Epidermal melanocyte (primary cell): ENCODE results near the gene GPR75.

- RRBS: no CpG with 5 or more reads among the region's 12 CpGs
These were observed 312 bp upstream of the CHAC2 start for GRCh38 chr2:53767271-53767713.

GRCh38 chr2:53859597-53860507, at the start of gene GPR75:
Gene GPR75, minus strand, starts transcription at chr2:53859967.
- RRBS: 37% methylated on average over 53 of the region's 73 CpGs

DNA sequence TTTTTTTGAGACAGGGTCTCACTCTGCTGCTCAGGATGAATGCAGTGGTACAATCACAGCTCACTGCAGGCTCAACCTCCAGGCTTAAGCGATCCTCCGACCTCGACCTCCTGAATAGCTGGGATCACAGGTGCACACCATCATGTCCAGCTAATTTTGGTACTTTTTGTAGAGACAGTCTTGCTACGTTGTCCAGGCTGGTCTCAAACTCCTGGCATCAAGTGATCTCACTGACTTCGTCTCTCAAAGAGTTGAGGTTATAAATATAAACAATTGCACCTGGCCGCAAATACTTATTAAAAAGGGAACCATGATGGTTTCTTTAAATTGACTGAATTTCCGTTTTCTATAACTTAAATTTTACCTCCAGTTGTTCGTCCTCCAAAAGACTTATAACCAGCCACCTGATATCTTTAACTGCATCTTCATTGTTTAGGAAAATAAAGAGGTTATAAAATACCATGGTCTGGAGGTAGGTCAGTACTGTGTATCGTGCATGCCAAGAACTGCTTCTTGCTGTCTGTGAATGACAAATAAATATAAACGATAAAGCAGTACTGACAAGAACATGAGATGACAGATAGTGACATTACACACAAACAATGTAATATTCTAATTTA, 14.3 kb upstream of the GPR75 start:
- RRBS: no CpG with 5 or more reads among the region's 10 CpGs

- RRBS: 3% methylated on average over 7 of the region's 34 CpGs
These were observed 815 bp downstream of the PSME4 start for GRCh38 chr2:53969776-53970579.

- RRBS: no CpG with 5 or more reads among the region's 5 CpGs
These were observed 12.2 kb downstream of the ACYP2 start for GRCh38 chr2:53982986-53983582.

DNA sequence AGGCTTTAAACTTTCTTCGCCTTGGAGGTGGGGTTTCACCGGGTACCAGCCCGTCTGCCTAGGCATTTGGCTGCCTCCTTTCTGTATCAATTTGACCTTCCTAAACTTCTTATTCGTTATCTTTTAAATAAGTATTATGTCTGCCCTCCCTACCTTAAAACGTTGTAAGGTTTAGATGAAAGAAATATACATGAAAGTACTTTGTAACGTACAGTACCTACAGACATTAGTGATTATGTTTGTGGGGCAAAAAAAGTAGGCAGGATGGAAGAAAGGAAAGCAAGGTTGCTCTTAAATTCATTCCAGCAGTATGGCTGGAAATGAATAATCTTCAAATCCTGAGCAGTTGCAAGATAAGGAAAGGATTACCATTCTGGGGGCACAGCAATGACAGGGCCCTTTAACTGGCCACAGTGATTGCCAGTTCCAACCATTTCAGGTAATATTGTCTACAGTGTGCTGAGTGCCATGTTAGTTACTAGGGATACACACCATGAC, 31.3 kb downstream of the TSPYL6 start:
- RRBS: no CpG with 5 or more reads among the region's 6 CpGs

- RRBS: no CpG with 5 or more reads among the region's 8 CpGs
These were observed 29.4 kb downstream of the C2orf73 start for GRCh38 chr2:54359929-54360571.

GRCh38 chr2:54549483-54550622, 93.7 kb downstream of the SPTBN1 start:
- RRBS: no CpG with 5 or more reads among the region's 7 CpGs

GRCh38 chr2:54558122-54558933, 102.2 kb downstream of the SPTBN1 start:
- RRBS: 3% methylated on average over 25 of the region's 63 CpGs

GRCh38 chr2:54570727-54571568, 114.8 kb downstream of the SPTBN1 start:
- RRBS: no CpG with 5 or more reads among the region's 12 CpGs

DNA sequence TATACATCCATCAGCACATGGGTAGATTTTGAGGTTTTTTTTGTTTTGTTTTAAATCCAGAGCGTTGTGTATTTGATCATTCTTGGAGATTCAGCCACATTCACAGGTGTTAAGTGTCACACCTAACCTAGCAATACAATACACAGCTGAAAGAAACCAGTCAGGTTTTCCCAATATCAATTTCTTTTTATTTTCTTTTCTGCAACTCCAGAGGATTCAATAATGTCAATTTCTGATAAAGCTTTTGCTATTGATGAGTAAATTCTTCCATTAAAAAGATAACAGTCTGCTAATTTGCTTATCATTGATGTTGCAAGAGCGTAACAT, 119.0 kb downstream of the SPTBN1 start:
- RRBS: no CpG with 5 or more reads among the region's 2 CpGs

- RRBS: no CpG with 5 or more reads among the region's 3 CpGs
These were observed 122.2 kb upstream of the EML6 start for GRCh38 chr2:54601106-54601910.

- RRBS: no CpG with 5 or more reads among the region's 13 CpGs
These were observed 118.5 kb upstream of the EML6 start for GRCh38 chr2:54604734-54605593.

GRCh38 chr2:54620607-54621233, 102.7 kb upstream of the EML6 start:
- RRBS: no CpG with 5 or more reads among the region's 5 CpGs

DNA sequence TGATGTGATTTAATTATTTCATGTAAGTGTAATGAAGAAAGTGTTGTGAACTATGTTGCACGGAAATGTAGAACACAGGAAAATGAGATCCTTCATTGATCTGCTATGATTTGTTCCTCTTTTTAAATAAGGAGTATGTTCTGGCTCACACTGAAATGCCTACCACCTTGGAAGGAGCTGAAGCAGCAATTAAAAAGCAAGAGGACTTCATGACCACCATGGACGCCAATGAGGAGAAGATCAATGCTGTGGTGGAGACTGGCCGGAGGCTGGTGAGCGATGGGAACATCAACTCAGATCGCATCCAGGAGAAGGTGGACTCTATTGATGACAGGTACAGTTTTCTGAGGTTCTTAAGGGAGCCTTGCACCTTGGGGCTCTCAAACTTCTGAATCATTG, 91.0 kb upstream of the EML6 start:
- RRBS: no CpG with 5 or more reads among the region's 5 CpGs

DNA sequence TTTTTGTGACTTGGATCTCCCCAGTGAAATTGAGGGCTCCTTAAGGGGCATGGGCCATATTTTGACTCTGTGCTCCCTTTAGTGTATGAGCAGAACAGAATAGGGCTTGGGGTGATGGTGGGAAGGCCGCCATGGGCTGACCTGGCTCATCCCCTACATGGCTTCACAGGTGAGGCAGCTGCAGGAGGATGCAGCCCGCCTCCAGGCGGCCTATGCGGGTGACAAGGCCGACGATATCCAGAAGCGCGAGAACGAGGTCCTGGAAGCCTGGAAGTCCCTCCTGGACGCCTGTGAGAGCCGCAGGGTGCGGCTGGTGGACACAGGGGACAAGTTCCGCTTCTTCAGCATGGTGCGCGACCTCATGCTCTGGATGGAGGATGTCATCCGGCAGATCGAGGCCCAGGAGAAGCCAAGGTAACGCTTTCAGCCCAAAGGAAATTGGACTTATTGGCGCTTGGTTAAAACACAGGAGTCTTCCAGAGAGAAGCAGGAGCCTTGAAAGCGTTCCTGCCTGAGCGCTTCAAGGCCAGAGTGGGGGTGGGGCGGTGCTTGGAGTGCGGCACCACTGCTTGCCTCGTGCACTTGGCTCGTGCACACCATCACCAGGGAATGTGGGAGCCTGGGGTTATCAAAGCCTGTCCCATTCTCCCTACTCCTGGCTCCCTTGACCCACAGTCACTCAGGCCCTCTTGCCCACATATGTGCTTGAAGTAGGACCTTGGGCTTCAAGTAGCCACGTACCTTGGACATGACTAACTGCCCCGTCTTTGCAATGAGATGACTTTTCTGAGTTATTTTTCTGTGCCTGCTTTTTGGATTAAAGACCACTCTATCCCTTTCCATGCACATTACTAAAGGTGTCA, 69.8 kb upstream of the EML6 start:
- RRBS: no CpG with 5 or more reads among the region's 27 CpGs

GRCh38 chr2:54654893-54655311, 68.6 kb upstream of the EML6 start:
- RRBS: no CpG with 5 or more reads among the region's 5 CpGs

- RRBS: no CpG with 5 or more reads among the region's 9 CpGs
These were observed 54.7 kb upstream of the EML6 start for GRCh38 chr2:54668639-54669320.

- RRBS: no CpG with 5 or more reads among the region's 2 CpGs
These were observed 51.6 kb upstream of the EML6 start for GRCh38 chr2:54671878-54672261.